ENCODE results near the genes ABHD10, CCDC80, CD200R1L and GTPBP8.

- PRO-cap, result no peak
CAGE:
- cytosol, long polyA minus RNA, result start-site peak on the plus strand at chr3:111911543-111911881, 11 reads
- cytosol, long polyA plus RNA, result no peak
- long polyA plus RNA, result start-site peak on the plus strand at chr3:111911578-111911648, 51 and 40 reads in 2 replicates
- nucleus, long polyA minus RNA, result no peak
- nucleus, long polyA plus RNA, result no peak
These were observed 52.4 kb downstream of the PHLDB2 start for GRCh38 chr3:111911397-111911967.

- PRO-cap, result no peak
CAGE:
- cytosol, long polyA minus RNA, result no peak
- cytosol, long polyA plus RNA, result no peak
- long polyA plus RNA, result no peak
- nucleus, long polyA minus RNA, result no peak
- nucleus, long polyA plus RNA, result no peak
These were observed 24.5 kb upstream of the ABHD10 start for GRCh38 chr3:111954226-111954821.

- PRO-cap, result bidirectional peak, plus-strand start at chr3:111979039, minus-strand start at chr3:111978845; bidirectional peak, plus-strand start at chr3:111979347, minus-strand start at chr3:111979288; bidirectional peak, plus-strand start at chr3:111979397, minus-strand start at chr3:111979401
CAGE:
- cytosol, long polyA minus RNA, result start-site peak on the plus strand at chr3:111979034-111979041, 62 reads
- cytosol, long polyA plus RNA, result start-site peak on the plus strand at chr3:111979000-111979058, 394 and 661 reads in 2 replicates
- long polyA plus RNA, result start-site peak on the plus strand at chr3:111979004-111979058, 798 and 798 reads in 2 replicates
- nucleus, long polyA minus RNA, result start-site peak on the minus strand at chr3:111978735-111978783, 9 reads; start-site peak on the plus strand at chr3:111979024-111979058, 206 reads
- nucleus, long polyA plus RNA, result start-site peak on the plus strand at chr3:111979004-111979058, 376 and 377 reads in 2 replicates
These were observed at the start of gene ABHD10 for GRCh38 chr3:111978382-111979620. Gene ABHD10 (plus strand): TSS chr3:111979026.

- PRO-cap, result no peak
CAGE:
- cytosol, long polyA minus RNA, result no peak
- cytosol, long polyA plus RNA, result no peak
- long polyA plus RNA, result no peak
- nucleus, long polyA minus RNA, result no peak
- nucleus, long polyA plus RNA, result no peak
These were observed 825 bp downstream of the ABHD10 start for GRCh38 chr3:111979621-111980081.

DNA sequence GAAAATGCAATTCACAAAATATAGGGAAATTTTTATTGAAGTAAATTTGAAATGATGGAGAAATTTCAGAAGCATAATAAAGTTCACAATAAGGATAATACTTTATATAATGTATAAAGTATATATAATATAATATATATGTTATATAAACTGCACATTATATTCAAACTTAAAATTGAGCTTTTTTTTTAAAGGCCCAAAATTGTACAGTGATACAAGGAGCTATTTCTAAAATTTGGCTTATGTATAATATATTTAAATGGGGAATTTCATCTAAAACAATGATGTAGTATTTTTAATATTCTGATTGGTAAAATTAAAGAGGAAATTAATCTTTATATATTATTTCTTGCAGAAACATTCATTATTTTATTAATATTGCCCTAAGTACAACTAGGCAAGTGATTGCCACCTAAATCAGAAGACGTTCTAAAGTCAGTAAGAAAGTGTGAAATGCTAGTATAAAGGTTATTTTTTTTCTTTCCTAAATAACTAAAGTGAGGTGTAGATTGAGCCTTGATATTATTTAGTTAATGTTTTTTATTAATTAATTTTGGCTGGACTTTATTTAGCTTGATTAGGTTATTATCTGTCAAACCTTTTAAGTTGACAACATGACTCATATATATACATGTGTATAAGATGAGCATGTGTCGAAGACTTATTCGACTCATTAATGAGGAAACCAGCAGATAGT, 6.5 kb upstream of the TAGLN3 start:
- PRO-cap, result no peak
CAGE:
- cytosol, long polyA minus RNA, result start-site peak on the plus strand centred at position 518 of the sequence, 139 bp wide, 7 reads
- cytosol, long polyA plus RNA, result no peak
- long polyA plus RNA, result no peak
- nucleus, long polyA minus RNA, result no peak
- nucleus, long polyA plus RNA, result no peak

DNA sequence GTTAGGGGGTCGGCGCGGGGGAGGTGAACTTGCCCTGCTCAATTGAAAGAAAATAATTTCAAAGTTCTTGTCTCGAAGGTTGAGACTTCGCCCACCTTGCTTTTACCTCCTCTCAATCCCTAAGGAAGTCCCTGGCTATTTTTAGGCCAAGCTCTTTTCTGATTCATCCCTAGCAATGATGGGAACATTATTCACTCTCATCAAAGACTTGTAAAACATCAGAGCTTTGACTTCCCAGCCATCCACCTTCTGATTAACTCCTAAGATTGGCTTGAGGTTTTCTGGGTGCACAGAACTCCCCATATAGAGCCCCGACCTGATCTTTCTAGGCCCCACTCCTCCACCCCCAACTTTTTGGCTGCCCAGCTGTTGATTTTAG, 971 bp downstream of the C3orf52 start:
- PRO-cap, result no peak
CAGE:
- cytosol, long polyA minus RNA, result no peak
- cytosol, long polyA plus RNA, result no peak
- long polyA plus RNA, result no peak
- nucleus, long polyA minus RNA, result no peak
- nucleus, long polyA plus RNA, result no peak

GRCh38 chr3:112097176-112097845, 11.1 kb downstream of the C3orf52 start:
- PRO-cap, result bidirectional peak, plus-strand start at chr3:112097668, minus-strand start at chr3:112097501
CAGE:
- cytosol, long polyA minus RNA, result no peak
- cytosol, long polyA plus RNA, result no peak
- long polyA plus RNA, result no peak
- nucleus, long polyA minus RNA, result no peak
- nucleus, long polyA plus RNA, result no peak

DNA sequence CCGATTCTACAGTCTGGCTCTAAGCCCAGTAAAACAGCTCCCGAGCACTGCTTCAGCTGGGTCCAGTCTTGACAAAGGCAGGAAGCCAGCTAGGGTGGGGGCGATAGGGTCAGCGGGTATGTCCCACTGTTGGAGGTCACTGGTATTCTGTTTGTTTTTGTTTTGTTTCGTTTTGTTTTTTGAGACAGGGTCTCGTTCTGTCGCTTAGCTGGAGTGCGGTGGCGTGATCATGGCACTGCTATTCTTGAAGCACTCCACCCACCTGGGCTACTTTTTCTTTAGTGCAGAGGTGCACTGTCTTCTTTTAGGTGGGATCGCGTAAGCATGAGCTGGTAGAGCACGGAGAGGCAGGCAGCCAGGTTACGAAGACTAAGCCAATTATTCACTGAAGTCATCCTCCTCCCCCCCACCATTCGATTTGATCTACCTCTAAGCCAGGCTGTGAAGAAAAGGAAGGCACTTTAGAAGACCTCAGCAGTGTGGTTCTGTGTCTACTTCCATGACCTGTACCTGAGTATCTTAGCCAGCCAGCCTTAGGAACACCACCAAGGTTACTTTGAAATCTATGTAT, 16.2 kb downstream of the GCSAM start:
- PRO-cap, result no peak
CAGE:
- cytosol, long polyA minus RNA, result no peak
- cytosol, long polyA plus RNA, result no peak
- long polyA plus RNA, result no peak
- nucleus, long polyA minus RNA, result no peak
- nucleus, long polyA plus RNA, result no peak

GRCh38 chr3:112308068-112308576, 14.1 kb upstream of the SLC9C1 start:
- PRO-cap, result no peak
CAGE:
- cytosol, long polyA minus RNA, result no peak
- cytosol, long polyA plus RNA, result no peak
- long polyA plus RNA, result no peak
- nucleus, long polyA minus RNA, result no peak
- nucleus, long polyA plus RNA, result no peak

DNA sequence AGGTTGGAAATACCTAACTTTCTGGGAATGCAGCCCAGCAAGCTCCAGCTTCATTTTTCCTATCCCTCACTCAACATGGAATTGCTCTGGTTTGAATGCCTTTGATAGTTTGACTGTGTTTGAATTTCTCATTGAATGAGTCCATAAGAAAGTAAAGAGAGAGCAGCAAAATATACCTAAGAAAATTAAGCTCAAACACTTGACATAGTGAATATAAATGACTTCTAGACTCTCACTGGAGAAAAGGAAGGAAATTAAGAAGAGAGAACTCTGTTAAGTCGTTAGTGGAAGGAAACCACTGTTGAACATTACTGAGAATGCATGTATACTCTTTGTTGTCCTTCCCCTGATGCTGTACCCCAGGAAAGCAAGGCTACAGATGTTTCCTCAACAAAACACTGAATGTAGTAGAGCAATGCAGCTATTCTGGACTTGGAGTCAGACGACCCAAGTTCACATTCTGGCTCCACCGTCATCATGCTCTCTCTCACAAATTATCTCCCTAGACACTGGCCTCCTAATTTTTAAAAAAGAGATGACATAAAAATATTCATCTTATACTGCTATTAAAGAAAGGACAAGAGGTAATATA, 62.4 kb downstream of the CD200 start:
- PRO-cap, result bidirectional peak, plus-strand start at position 424 of the sequence, minus-strand start at position 310 of the sequence
CAGE:
- cytosol, long polyA minus RNA, result no peak
- cytosol, long polyA plus RNA, result no peak
- long polyA plus RNA, result no peak
- nucleus, long polyA minus RNA, result no peak
- nucleus, long polyA plus RNA, result no peak

DNA sequence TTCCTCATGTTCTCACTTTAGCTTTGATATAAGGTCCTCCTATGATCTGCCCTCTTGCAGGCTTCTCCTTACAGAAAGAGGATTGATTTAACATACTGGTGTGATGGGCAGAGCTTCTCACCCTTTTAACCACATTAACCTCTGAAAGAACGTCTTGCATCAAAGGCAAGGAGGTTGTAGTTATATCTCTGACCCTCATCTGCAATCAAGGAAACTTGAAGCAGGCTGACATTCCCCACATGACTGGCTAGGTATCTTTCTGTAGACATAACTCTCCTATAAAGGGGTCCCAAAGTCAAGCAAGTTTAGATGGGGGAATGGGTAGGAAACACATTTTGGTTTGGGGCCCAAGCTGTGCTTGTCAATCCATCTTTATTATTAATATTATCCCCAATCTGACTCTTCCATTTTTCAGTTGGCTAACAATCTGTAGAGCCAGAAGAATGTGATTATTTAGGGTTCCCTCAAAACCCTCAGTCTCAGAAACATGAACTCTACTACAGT, 39.4 kb downstream of the BTLA start:
- PRO-cap, result no peak
CAGE:
- cytosol, long polyA minus RNA, result no peak
- cytosol, long polyA plus RNA, result no peak
- long polyA plus RNA, result no peak
- nucleus, long polyA minus RNA, result no peak
- nucleus, long polyA plus RNA, result no peak

- PRO-cap, result no peak
CAGE:
- cytosol, long polyA minus RNA, result no peak
- cytosol, long polyA plus RNA, result no peak
- long polyA plus RNA, result no peak
- nucleus, long polyA minus RNA, result no peak
- nucleus, long polyA plus RNA, result no peak
These were observed 517 bp downstream of the BTLA start for GRCh38 chr3:112498659-112499251.

DNA sequence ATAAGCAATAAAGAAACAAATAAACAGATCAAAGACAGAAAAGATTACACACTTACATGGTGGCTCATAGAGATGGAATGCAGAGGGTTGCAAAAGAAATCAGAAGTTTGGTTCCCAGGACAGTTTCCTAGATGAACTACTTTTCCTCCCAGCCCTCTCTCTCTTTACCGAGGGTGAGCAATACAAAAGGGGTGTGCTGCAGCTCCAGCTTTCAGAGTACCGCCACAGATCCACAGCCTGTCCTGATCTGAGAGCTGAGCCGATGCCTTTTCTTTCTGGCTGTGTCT, 729 bp downstream of the CCDC80 start:
- PRO-cap, result bidirectional peak, plus-strand start at position 214 of the sequence, minus-strand start at position 166 of the sequence
CAGE:
- cytosol, long polyA minus RNA, result no peak
- cytosol, long polyA plus RNA, result no peak
- long polyA plus RNA, result no peak
- nucleus, long polyA minus RNA, result start-site peak on the plus strand centred at position 199 of the sequence, 32 bp wide, 10 reads
- nucleus, long polyA plus RNA, result no peak

GRCh38 chr3:112640558-112641405, at the start of gene CCDC80:
Gene CCDC80 (minus strand): TSS chr3:112641143.
- PRO-cap, result bidirectional peak, plus-strand start at chr3:112641100, minus-strand start at chr3:112641040; bidirectional peak, plus-strand start at chr3:112641547, minus-strand start at chr3:112641300
CAGE:
- cytosol, long polyA minus RNA, result start-site peak on the minus strand at chr3:112641022-112641148, 244 reads
- cytosol, long polyA plus RNA, result start-site peak on the minus strand at chr3:112640766-112640801, 55 and 137 reads in 2 replicates; start-site peak on the minus strand at chr3:112640996-112641115, 191 and 259 reads in 2 replicates; start-site peak on the minus strand at chr3:112641196-112641257, 18 and 21 reads in 2 replicates
- long polyA plus RNA, result start-site peak on the minus strand at chr3:112640385-112641240, 1,109 and 2,784 reads in 2 replicates
- nucleus, long polyA minus RNA, result start-site peak on the minus strand at chr3:112641030-112641300, 1,856 reads
- nucleus, long polyA plus RNA, result start-site peak on the minus strand at chr3:112640770-112640796, 84 and 98 reads in 2 replicates; start-site peak on the minus strand at chr3:112641007-112641130, 263 and 303 reads in 2 replicates

DNA sequence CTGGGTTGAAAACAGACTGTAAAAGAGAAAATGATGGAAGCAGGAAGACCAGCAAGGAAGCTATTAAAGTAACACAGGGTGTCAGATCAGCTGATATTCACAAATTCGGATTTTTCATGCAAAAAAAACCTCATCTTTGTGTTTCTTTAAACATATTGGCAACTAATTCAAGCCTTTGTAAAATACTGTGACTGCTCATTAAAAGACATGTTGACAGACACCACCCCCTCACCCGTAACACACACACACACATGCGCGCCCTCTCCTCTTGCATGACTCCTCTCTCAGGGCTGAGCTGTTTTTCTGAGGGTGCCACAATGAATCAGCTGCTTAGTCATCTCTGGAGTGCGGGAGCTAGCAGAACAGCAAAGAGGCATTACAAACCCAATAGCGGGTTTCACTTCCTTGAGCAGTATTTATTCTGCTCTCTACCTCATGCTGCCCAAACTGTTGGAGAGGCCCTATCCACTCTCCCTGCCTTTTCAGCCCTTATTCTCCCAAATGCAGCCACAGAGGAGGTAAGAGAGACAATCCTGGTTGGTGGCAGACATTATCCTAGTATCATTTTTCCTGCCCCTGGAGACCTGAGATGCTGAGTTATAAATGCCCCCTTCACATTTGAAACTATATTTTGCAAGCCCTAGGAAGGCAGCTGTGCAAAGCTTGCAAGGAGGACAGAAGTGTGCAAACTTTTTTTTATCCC, 35.9 kb upstream of the CCDC80 start:
- PRO-cap, result bidirectional peak, plus-strand start at position 331 of the sequence, minus-strand start at position 292 of the sequence
CAGE:
- cytosol, long polyA minus RNA, result no peak
- cytosol, long polyA plus RNA, result no peak
- long polyA plus RNA, result no peak
- nucleus, long polyA minus RNA, result no peak
- nucleus, long polyA plus RNA, result no peak

GRCh38 chr3:112846810-112847211, at the start of gene CD200R1L:
Gene CD200R1L (minus strand): TSS chr3:112846864.
- PRO-cap, result no peak
CAGE:
- cytosol, long polyA minus RNA, result no peak
- cytosol, long polyA plus RNA, result no peak
- long polyA plus RNA, result no peak
- nucleus, long polyA minus RNA, result no peak
- nucleus, long polyA plus RNA, result no peak

DNA sequence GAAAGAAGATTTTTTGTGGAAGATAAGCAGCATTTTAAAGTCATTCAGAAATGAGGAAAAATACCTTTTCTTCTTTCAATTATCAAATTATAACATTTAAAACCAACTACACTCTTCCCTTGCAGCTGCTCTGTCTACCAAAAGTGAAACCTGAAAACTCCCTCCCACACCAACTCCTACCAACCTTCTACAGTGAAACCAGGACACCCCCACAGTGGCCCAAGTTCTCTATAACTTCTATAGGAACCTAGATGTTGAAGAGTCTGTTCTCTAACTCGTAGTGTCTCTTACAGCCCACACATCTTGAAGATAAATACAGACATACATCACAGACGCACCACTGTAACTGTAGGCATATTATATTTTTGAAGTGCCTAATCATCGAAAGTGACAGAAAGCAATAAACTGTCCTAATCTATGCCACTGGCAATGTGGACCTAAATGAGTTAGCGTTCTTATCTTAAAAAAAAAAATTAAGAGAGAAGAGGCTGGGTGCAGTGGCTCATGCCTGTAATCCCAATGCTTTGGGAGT, 1.2 kb downstream of the CD200R1 start:
- PRO-cap, result no peak
CAGE:
- cytosol, long polyA minus RNA, result no peak
- cytosol, long polyA plus RNA, result no peak
- long polyA plus RNA, result no peak
- nucleus, long polyA minus RNA, result no peak
- nucleus, long polyA plus RNA, result no peak

DNA sequence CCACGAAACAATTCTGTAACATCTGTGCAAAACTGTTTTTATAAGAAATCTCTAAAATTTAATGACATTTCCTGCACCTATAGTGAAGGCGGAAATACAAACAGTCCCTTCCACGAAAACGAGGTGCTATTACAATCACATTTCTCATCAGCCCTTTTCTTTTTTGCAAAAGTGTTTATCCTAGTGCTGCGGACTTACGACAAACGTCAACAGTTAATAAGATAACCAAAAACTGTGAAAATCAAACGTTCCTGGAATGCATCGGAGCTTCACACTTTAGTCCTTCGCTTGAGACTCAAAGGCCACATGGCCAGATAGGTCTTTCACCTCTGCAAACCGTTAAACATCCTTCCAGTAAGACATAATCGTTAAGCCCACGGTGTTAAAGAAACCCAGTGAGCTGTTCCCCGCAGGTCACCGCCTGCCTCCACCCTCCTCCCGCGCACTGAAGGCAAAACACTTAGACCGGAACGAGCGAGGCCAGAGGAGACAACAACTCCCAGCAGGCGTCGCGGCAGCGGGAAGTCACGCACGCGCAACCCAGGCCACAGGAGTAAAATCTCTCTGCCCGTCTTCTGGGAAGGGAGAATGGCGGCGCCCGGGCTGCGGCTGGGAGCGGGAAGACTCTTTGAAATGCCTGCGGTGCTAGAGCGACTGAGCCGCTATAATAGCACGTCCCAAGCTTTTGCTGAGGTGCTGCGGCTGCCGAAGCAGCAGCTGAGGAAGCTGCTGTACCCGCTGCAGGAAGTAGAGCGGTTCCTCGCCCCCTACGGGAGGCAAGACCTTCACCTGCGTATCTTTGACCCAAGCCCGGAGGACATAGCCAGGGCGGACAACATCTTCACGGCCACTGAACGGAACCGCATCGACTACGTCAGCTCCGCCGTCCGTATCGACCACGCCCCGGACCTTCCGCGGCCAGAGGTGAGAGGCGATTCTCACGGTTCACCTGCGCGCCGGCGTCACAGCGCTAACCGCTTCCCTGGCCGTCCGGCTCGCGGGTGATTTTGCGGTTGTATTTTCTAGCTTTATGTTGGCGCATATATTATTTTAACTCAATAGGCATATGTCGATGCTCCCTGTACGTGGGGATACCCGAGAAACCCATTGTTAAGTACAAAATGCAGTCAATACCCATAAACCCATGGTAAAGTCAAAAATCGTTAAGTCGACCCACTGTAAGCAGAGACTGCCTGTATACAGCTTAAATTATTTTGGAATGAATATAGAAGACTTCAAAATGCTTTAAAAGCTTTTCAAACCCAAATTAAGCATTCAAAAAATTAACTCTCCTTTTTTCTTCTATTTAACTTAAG, at the start of gene GTPBP8:
Gene GTPBP8 (plus strand): TSS at position 573 of the 1,316 bp plus-strand sequence.
- PRO-cap, result bidirectional peak, plus-strand start at position 585 of the sequence, minus-strand start at position 447 of the sequence; bidirectional peak, plus-strand start at position 921 of the sequence, minus-strand start at position 821 of the sequence; unidirectional peak, minus-strand start at position 1,003 of the sequence
CAGE:
- cytosol, long polyA minus RNA, result start-site peak on the plus strand centred at position 576 of the sequence, 15 bp wide, 32 reads
- cytosol, long polyA plus RNA, result start-site peak on the plus strand centred at position 543 of the sequence, 85 bp wide, 375 and 218 reads in 2 replicates
- long polyA plus RNA, result start-site peak on the plus strand centred at position 551 of the sequence, 70 bp wide, 472 and 622 reads in 2 replicates
- nucleus, long polyA minus RNA, result start-site peak on the plus strand centred at position 564 of the sequence, 33 bp wide, 391 reads; start-site peak on the minus strand centred at position 851 of the sequence, 5 bp wide, 33 reads
- nucleus, long polyA plus RNA, result no peak

DNA sequence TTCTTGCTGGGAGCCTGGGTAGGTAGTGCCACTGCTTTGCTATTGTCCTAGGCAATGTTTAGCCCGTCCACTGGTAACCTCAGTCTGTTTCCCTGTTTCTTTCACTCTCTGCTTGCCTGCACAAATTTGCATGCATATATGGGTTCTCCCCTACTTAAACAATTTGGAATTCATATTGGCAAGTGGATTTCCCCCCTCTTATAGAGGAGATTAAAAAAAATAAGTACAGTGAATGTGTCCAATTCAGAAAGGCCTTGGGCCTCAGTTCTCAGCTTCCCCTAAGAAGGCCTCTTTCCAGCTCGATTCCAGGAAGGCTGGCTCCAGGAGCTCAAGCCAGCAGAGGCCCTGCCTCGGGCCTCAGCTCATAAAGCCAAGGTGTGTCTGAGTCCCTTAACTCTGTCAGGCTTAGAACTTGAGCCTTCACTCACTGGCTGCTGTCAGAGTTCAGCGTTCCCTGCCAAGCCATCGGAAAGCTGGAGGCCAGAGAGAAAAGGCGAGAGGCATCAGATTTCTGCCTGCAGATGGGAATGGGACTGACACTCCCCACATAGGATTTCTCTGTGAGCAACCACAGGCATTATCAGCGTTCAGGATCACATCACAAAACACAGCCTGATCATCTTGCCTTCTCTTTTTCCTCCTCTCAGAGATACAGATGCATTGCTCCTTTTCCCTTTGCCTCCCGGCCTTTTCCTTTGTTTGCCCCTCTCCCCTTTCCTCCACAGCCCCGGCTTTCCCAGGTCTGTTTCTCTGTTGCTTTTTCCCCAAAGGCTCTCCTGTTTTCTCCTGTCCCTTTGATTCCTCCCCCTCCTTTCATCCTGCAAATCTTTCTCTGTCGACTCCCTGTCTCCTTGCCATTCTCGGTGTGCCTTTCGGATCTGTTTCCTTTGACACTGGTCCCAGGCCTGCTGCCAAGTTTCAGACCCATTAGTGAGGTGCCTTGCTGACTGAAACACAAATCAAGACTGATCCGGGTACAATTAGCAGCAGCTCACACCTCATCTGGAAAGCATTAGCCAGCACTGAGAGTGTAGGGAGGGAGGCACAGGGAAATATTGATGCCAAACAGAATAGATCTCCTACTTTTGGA, 44.6 kb upstream of the BOC start:
- PRO-cap, result no peak
CAGE:
- cytosol, long polyA minus RNA, result no peak
- cytosol, long polyA plus RNA, result no peak
- long polyA plus RNA, result no peak
- nucleus, long polyA minus RNA, result no peak
- nucleus, long polyA plus RNA, result no peak

GRCh38 chr3:113212258-113212906, 1.0 kb downstream of the BOC start:
- PRO-cap, result no peak
CAGE:
- cytosol, long polyA minus RNA, result no peak
- cytosol, long polyA plus RNA, result no peak
- long polyA plus RNA, result no peak
- nucleus, long polyA minus RNA, result no peak
- nucleus, long polyA plus RNA, result no peak